ENCODE measurements around a stretch of chr3.

DNA sequence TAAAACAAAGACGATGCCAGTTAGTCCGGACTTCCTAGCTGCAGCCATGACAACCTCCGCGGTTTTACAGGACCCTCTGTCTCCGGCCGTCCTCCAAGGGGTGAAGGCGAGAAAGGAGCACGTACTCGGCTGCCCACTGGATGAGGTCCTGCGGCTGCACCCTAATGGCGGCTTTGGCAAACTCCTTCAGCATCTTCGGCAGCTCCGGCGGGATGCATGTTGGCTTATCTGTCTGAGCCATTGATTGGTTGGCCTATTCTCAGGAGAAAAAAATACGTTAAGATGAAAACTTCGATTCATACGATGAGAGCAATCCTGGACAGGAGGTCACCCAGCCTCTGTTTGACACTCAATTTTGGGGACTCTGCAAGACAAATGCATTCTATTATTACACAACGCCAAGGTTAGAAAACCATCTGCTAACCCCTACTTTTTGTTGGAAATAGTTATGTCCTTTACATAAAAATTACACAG lies 11.6 kb downstream of the ROPN1 start:
- PRO-cap = no peak

- PRO-cap = no peak
These were observed 61.2 kb downstream of the KALRN start for GRCh38 chr3:124094277-124094943.

DNA sequence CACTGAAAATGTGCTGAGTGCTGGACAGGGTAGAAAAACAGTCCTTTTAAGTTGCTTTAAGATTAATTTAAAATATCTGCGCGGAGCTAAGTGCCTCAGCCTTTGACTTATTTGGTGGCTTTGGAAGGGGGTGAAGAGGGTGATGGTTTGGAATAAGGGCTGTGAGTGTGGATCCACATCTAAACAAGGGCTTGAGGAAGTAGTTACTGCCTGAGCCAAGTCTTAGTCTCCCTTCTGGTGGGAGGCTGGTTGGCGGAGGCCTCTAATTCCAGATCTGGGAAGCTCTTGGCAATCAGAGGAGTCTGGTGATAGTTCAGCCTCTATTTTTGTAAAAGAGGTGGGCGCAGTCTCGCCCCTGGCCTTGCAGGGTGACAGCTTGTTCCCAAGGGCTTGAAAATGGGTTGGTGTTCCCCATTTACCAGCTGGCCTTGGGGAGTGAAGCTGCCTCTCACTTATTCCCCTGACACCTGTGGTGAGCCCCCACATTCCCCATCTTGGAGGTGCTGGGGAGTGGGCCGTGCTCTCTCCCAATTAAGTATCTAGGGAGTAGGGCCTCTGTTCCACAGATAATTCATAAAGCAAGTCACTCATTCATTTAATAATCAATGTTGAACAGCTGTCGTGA lies 239.7 kb downstream of the KALRN start:
- PRO-cap = no peak

- PRO-cap = no peak
These were observed 250.3 kb downstream of the KALRN start for GRCh38 chr3:124283215-124284081.

GRCh38 chr3:124584372-124585589 lies 145.5 kb upstream of the UMPS start:
- PRO-cap = unidirectional peak, plus-strand start at chr3:124584676

GRCh38 chr3:124632175-124632897 lies 97.9 kb upstream of the UMPS start:
- PRO-cap = no peak

- PRO-cap = no peak
These were observed 56.2 kb downstream of the UMPS start for GRCh38 chr3:124786367-124786865.

DNA sequence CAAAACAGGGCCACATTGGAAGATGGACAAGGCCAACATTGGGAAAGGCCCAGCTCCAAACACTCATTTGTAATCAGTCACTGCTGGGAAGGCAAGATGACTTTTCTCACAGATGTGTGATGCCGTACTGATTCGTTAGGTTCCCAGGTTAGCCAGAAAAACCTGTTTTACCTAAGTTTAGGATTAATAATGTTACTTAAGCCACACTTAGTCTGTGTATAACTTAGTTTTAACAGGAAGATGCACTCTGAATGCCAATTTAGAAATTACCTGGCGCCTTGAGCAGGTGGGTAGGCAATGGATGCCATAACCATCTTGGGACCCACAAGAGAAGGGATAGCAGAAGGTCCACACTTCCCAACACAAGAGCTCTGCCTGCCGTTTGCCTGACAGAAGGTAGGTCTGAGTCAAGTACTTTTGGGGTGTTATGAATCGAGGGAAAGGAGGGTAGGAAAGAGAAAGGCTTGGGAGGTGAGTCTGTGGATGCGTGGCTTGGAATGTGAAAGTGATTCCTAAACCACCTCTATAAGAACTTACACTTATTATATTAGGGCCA lies 70.8 kb downstream of the ITGB5 start:
- PRO-cap = no peak

GRCh38 chr3:124826555-124827054 lies 60.6 kb downstream of the ITGB5 start:
- PRO-cap = no peak

- PRO-cap = no peak
These were observed 45.7 kb downstream of the ITGB5 start for GRCh38 chr3:124841306-124841941.

DNA sequence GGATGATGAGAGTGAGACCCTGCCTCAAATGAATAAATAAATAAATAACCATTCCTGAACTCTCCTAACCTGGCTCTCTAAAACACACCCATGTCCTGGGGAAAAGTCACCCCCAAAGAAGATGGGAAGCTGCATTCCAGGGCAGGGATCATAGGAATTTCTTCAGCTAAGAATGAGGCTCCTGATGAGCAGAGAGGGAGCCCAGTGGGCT lies 17.7 kb downstream of the ITGB5 start:
- PRO-cap = no peak

GRCh38 chr3:124885962-124887085 lies 841 bp downstream of the ITGB5 start:
- PRO-cap = unidirectional peak, plus-strand start at chr3:124886401; bidirectional peak, plus-strand start at chr3:124886730, minus-strand start at chr3:124886656; bidirectional peak, plus-strand start at chr3:124886895, minus-strand start at chr3:124886802

GRCh38 chr3:124912118-124912434 lies 22.5 kb downstream of the MUC13 start:
- PRO-cap = no peak

DNA sequence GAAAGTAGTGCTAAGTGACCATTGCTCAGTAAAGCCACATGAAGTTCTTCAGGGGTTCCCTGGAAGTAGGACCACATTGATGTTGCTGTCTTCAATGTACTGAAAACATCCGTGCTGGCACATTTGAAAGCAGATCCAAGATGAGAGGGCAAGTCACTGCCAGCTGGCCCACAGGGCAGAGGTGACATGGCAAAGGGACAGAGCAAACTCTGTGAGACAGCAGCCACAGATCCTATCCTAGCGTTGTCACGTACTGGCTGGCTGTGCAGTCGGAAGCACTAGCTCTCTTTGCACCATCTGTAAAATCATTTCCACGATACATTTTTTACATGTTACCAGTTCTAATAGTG lies 13.8 kb downstream of the MUC13 start:
- PRO-cap = no peak

- PRO-cap = no peak
These were observed 59.1 kb upstream of the MUC13 start for GRCh38 chr3:124993383-124994412.

- PRO-cap = no peak
These were observed 43.9 kb downstream of the HEG1 start for GRCh38 chr3:125011879-125012356.

DNA sequence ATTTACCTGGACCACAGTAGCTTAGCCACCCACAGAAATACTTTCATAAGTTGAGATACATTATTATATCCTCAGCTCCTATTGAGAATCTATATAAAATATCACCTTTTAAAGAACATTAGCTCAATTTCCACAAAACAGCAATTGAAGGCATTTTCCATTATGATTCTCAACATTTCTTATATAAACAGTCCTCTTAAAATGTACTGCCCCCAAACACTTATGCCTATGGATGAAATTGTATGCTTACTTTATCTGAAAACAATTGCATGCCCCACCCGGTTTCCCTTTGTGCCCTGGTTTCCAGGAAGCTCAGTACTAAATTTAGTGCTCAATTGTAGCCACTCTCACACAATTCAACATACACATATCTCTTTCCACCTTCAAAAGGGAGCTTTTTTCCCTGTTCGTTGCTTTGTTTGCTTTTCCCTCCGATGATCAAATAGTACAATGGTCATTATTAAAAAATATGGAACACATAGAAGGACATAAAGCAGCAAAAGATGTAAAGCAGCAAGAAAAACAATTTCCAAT lies 31.7 kb downstream of the HEG1 start:
- PRO-cap = unidirectional peak, minus-strand start at position 224 of the sequence

DNA sequence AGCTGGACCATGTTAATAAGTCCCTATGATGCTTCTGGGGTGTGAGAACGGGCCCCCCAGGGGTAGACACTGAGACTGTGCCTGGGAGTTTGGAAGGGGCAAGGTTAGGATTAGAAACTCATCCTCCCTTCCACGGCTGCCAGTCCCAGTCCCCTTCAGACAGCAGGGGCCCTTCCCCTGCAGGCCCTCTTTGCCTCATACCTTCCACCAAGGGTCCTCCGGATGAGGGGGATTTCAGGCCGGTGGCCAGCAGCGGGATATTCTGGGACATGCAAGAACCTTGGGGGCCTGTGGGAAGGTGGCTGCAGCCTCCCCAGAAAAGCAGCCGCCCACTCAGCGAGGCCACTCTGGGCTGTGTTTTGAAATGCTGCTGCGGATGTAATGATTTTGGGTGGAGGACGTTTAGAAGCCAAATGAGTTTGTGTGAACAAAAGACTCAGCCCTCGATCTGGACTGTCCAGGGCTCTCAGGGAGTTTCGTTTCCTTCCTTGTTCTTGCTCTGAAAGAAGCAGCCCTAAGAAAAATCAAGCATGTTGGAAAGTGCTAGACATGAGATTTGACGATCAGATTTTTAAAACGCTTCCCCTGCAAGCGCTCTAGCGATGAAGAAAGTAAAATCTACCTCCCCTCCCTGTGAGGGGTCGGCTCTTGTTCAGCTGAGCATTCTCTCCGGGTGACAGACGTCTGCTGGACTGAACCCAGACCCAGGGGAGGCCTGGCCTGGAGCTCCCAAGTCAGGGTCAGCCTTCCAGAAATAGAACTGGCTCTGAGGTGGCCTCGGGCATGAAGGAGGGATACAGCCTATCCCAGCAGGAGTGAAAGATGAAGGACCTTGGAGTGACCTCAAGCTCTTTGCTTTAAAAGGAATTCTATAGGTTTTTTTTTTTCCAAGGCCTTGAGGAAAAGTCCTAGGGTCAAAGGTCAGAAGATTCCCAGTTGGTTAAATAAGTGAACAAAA lies 13.0 kb downstream of the HEG1 start:
- PRO-cap = no peak

DNA sequence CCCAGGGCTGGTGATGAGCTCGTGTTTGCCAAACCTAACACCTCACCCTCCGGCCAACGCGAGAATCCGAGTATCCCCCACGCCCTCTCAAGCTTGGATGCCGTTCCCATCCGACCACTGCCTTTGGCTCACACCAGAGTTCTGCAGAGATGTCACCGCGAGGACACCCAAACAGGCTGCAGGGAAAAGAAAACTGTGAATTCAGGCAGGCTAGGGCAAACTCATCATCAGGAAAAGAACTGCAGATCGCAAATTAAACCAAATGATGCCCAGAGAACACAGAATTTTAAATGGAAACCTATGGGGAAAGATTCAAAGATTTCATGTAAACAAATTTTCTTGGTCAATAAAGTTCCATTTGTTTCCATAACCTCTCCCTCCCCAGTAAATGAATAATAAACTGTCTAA lies 728 bp upstream of the HEG1 start:
- PRO-cap = no peak

DNA sequence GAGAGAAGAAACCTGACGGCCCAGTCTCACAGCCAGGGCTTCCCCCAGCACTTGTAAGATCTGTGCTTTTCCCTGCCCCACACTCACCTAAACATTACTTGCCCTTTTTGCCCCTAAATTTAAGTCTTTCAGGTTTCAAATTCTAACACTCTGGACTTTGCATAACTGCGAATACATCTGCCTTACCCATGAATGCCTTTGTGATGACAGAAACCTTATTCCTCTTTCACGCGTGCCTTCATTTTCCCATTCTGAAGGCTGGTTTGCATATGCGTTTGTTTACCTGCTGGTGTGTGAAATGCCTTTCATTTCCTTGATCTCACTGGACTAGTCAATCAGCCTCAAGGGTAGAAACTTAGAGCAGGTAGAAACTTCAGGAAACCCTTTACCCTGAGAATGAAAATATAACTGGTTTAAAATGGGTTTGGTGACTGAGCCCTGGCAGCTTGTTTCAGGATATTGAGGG lies 20.2 kb downstream of the SLC12A8 start:
- PRO-cap = no peak

All from parotid gland (tissue), 1 donor.